K562 (cell line): ENCODE measurements around a stretch of chr2.

DNA sequence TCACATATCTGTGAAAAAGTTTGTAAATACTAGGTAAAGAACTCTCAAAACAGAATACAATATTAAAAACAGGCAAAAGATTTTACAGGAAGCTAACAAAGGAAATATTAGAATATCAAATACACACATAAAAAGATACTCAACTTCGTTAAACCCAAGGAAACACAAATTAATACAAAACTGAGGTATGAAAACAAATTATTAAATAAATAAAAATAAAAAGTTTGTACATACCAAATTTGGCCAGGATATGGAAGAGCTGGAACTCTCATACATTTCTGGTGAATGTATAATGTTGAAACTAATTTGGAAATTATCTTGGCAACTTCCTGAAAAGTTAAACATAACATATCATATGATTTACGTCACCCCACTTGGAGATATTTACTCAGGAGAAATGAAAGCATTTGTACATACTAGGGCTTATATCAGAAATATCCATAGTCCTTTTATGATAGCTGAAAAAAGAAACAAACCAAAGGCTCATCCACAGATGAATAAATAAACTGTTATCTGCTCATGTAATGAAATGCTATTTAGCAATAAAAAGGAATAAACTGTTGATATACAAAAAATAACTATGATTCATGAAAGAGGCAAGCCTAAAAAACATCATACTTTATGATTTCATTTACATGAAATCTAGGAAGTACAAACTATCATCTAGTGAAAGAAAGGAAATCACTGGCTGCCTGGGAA is 318.1 kb upstream of the NRXN1 start:
- RAMPAGE, long total RNA, result no peak
- RRBS, result no CpG with 5 or more reads among the region's 2 CpGs
PRO-cap:
- standard, result no peak
- CoPRO, capped RNA only, 2 experiments, result no peak in any of the 2 experiments
- CoPRO, capped and uncapped RNA, 2 experiments, result no peak in any of the 2 experiments
- CoPRO, uncapped RNA only, 2 experiments, result no peak in any of the 2 experiments
CAGE:
- cytosol, long polyA plus RNA, result no peak
- long polyA plus RNA, result no peak
- nucleolus, long total RNA, result no peak
- nucleus, long polyA plus RNA, result no peak

DNA sequence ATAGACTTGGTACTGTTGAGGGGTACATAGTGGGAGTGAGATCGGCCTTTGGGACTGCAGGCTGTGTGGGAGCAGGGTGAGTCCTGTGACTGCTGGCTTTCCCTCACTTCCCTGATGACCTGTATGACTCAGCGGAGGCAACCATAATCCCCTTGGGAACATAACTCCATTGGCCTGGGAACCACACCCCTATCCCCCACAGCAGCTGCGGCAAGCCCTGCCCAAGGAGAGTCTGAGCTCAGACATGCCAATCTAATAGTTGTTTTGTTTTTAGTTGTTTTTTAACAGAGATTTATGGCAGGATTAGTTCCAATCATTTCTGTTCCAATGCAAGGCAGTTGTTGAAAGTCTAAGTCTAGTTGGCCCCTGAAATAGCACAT is 414.1 kb upstream of the CHAC2 start:
- RAMPAGE, long total RNA, result no peak
- RRBS, result no CpG with 5 or more reads among the region's 3 CpGs
PRO-cap:
- standard, result no peak
- CoPRO, capped RNA only, 2 experiments, result no peak in any of the 2 experiments
- CoPRO, capped and uncapped RNA, 2 experiments, result no peak in any of the 2 experiments
- CoPRO, uncapped RNA only, 2 experiments, result no peak in any of the 2 experiments
CAGE:
- cytosol, long polyA plus RNA, result no peak
- long polyA plus RNA, result no peak
- nucleolus, long total RNA, result no peak
- nucleus, long polyA plus RNA, result no peak

GRCh38 chr2:53968897-53969775 is 1.7 kb downstream of the PSME4 start:
- RAMPAGE, long total RNA, result no peak
- RRBS, result no CpG with 5 or more reads among the region's 8 CpGs
PRO-cap:
- standard, result bidirectional peak, plus-strand start at chr2:53969502, minus-strand start at chr2:53969217
- CoPRO, capped RNA only, 2 experiments, result no peak in any of the 2 experiments
- CoPRO, capped and uncapped RNA, 2 experiments, result no peak in any of the 2 experiments
- CoPRO, uncapped RNA only, 2 experiments, result no peak in any of the 2 experiments
CAGE:
- cytosol, long polyA plus RNA, result no peak
- long polyA plus RNA, result no peak
- nucleolus, long total RNA, result no peak
- nucleus, long polyA plus RNA, result no peak

DNA sequence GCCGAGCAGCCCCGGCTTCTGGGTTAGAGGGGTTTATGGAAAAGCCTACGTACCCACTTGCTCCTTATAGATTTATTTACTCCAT is 269 bp downstream of the ACYP2 start:
- RAMPAGE, long total RNA, result no peak
- RRBS, result 0% methylated on average over 2 of the region's 3 CpGs
PRO-cap:
- standard, result no peak
- CoPRO, capped RNA only, 2 experiments, result no peak in any of the 2 experiments
- CoPRO, capped and uncapped RNA, 2 experiments, result no peak in any of the 2 experiments
- CoPRO, uncapped RNA only, 2 experiments, result no peak in any of the 2 experiments
CAGE:
- cytosol, long polyA plus RNA, result no peak
- long polyA plus RNA, result no peak
- nucleolus, long total RNA, result no peak
- nucleus, long polyA plus RNA, result no peak

DNA sequence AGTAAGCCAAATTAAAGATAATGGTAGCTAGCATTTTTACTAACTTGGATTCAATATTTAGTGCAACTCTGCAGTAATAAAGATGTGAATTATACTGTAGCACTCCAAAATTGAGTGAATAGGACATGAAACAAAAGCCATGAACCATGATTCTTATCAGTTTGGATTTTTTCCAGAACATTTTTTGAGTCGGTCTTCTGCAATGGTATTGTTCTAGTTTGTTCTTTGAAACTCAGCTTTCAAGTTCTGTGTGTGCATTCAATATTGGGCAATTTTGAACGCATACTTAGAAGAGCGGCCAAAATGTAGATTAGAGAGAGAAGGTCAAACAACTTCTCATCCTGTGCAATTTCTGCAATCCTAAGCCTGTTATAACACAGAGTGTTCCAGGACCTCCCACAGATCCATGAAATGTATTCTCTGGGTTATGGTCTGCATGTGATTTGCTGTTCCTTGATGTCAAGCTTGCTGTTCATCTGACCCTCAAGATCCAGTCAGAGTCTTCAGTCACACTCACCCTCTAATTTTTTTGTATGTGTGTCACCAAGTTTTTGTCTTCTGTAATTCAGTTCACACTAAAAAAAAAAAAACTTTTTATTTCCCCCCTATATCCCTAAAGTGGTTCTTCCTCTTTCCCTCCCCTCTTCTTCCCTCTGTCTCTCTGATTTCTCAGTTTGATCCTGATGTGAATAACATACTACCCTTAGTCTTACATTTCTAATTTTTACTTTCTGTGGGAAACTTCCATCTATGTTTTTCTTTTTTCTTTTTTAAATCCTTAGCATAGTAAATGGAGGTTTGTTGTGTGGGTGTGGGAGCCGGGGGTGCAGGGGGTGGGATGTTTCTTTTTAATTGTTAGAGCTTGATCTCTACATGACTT is 48.2 kb downstream of the TSPYL6 start:
- RAMPAGE, long total RNA, result no peak
- RRBS, result no CpG with 5 or more reads among the region's 4 CpGs
PRO-cap:
- standard, result no peak
- CoPRO, capped RNA only, 2 experiments, result no peak in any of the 2 experiments
- CoPRO, capped and uncapped RNA, 2 experiments, result no peak in any of the 2 experiments
- CoPRO, uncapped RNA only, 2 experiments, result no peak in any of the 2 experiments
CAGE:
- cytosol, long polyA plus RNA, result no peak
- long polyA plus RNA, result no peak
- nucleolus, long total RNA, result no peak
- nucleus, long polyA plus RNA, result no peak

DNA sequence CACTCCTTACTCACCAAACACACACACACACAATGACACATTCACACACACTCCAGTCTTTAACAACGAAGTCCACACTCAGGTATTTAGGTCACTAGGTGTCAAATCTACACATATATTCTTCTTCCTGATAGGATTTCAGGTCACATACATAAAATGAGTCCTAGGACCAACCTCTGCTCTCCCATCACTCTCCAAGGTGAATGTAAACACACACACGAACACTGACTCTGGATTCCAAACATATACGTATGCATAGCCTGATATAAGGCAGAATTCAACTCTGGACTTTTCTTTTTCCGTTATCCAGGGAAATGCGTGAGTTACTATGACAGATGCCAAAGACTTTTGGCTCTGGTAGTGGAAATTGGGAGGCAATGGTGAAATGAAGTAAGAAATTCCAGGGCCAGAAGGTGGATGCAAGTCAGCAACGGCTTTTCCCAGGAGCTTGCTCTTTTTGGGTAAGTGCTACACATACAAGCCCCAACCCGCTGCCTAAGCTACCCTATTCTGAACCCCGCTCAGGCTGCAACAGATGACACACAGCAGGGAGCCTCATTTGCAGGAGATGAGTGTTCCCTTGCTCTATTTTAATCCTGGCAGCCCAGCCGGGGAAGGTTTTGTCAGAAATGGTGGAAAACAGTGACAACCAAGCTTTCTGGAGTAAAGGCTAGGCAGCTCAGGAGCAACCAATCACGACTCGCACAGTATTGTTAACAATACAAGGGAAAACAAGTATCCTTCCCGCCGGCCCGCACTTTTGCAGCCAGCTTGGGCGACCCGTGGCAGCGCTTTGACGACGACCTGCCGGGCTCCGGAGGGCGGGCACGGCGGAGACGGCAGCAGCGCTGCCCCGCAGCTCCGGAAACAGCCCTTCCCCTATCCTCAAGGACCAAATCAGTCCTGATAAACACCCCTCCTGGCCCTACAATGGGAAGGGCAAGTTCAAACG is 659 bp upstream of the C2orf73 start:
- RAMPAGE, long total RNA, result no peak
- RRBS, result 4% methylated on average over 16 of the region's 29 CpGs
PRO-cap:
- standard, result no peak
- CoPRO, capped RNA only, 2 experiments, result no peak in any of the 2 experiments
- CoPRO, capped and uncapped RNA, 2 experiments, result no peak in any of the 2 experiments
- CoPRO, uncapped RNA only, 2 experiments, result no peak in any of the 2 experiments
CAGE:
- cytosol, long polyA plus RNA, result no peak
- long polyA plus RNA, result no peak
- nucleolus, long total RNA, result no peak
- nucleus, long polyA plus RNA, result no peak

DNA sequence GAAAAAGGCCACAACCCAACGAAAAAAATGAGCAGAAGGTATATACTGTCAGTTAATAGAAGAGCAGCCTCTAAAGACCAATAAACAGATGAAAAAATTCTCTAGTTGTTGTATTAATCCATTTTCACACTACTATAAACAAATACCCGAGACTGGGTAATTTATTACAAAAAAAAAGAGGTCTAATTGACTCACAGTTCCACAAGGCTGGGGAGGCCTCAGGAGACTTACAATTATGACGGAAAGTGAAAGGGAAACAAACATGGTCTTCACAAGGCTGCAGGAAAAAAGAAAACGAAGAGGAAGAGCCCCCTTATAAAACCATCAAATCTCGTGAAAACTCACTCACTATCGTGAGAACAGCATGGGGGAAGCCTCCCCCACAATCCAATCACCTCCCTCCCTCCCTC is 61.8 kb upstream of the SPTBN1 start:
- RAMPAGE, long total RNA, result no peak
- RRBS, result no CpG with 5 or more reads among the region's 6 CpGs
PRO-cap:
- standard, result no peak
- CoPRO, capped RNA only, 2 experiments, result no peak in any of the 2 experiments
- CoPRO, capped and uncapped RNA, 2 experiments, result no peak in any of the 2 experiments
- CoPRO, uncapped RNA only, 2 experiments, result no peak in any of the 2 experiments
CAGE:
- cytosol, long polyA plus RNA, result no peak
- long polyA plus RNA, result no peak
- nucleolus, long total RNA, result no peak
- nucleus, long polyA plus RNA, result no peak

DNA sequence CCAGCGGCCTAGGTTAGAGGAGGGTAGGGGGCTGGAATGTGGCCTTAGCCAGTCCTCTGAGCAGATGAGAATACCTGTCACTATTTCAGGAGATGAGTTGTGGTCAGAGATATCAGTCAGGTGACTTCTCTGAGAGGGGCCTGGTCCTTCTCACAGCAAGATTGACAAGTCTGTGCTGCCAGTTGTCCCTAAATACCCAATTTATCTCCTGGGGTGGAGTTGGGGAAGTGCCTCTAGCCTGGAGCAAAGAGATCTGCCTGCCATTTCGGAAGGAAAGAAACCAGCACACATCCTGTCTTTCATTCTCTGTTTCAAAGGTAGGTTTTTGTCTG is 13.5 kb downstream of the SPTBN1 start:
- RAMPAGE, long total RNA, result no peak
- RRBS, result no CpG with 5 or more reads among the region's 2 CpGs
PRO-cap:
- standard, result no peak
- CoPRO, capped RNA only, 2 experiments, result no peak in any of the 2 experiments
- CoPRO, capped and uncapped RNA, 2 experiments, result no peak in any of the 2 experiments
- CoPRO, uncapped RNA only, 2 experiments, result no peak in any of the 2 experiments
CAGE:
- cytosol, long polyA plus RNA, result no peak
- long polyA plus RNA, result no peak
- nucleolus, long total RNA, result no peak
- nucleus, long polyA plus RNA, result no peak

- RAMPAGE, long total RNA, result start-site peak on the plus strand at chr2:54558376-54558422, 584 and 542 reads in 2 replicates
- RRBS, result under 1% methylated on average over 23 of the region's 63 CpGs
PRO-cap:
- standard, result bidirectional peak, plus-strand start at chr2:54558147, minus-strand start at chr2:54558070; bidirectional peak, plus-strand start at chr2:54558362, minus-strand start at chr2:54558305; bidirectional peak, plus-strand start at chr2:54558652, minus-strand start at chr2:54558663
- CoPRO, capped RNA only, 2 experiments, result peak in 2 of 2 experiments; most common plus-strand start chr2:54558362 (in 2); most common minus-strand start chr2:54558266 (in 1)
- CoPRO, capped and uncapped RNA, 2 experiments, result peak in 2 of 2 experiments; most common plus-strand start chr2:54558360 (in 2); most common minus-strand start chr2:54558305 (in 2)
- CoPRO, uncapped RNA only, 2 experiments, result peak in 2 of 2 experiments; most common plus-strand start chr2:54558516 (in 1); most common minus-strand start chr2:54558223 (in 1)
CAGE:
- cytosol, long polyA plus RNA, result start-site peak on the plus strand at chr2:54558370-54558431, 364 and 386 reads in 2 replicates
- long polyA plus RNA, result start-site peak on the plus strand at chr2:54558377-54558448, 460 and 364 reads in 2 replicates
- nucleolus, long total RNA, result no peak
- nucleus, long polyA plus RNA, result start-site peak on the plus strand at chr2:54558351-54558550, 2,559 and 651 reads in 2 replicates
Measured at GRCh38 chr2:54558122-54558933, 102.2 kb downstream of the SPTBN1 start.

DNA sequence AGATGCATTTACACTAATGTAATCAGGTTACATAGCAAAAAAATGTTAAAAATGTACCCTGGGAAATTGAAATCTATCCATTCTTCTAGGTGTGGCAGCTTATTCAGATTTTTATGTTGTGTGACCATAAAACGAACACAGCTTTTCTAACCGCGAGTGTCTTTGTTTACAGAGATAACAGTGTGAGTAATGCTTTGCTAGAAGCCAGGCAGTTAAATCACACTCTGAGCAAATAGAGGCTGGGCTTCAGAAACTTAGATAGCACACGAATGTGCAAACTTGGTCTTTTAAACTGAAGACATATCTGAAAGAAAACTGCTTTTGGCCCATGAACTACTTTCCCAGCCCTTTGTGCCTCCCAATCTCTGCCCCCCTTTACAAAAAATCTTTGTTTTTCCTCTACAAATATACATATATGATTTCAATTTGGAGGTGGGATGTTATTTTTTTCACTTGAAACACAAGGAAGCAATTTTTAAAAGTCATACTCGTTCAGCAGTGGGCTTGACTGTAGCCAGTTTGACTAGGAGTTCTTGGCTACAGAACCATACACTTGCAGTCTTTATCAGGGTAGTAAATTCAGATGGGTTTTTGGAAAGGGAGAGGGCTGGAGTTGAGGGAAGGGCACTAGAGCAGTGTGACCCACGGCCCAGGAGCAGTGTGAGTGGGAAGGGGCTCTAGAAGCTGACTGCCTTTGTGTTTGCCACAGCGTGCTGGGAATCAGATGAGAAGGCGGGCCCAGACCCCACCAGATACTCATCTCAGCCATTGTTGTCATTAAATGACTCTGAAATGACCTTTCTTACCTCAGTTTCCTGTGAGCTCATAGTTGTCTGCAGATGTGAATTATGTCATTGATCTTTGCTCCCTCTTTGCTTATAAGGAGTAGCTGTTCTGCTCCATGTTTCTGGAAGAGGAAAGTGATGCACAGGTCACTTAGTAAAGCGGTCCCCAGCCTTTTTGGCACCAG is 116.4 kb downstream of the SPTBN1 start:
- RAMPAGE, long total RNA, result no peak
- RRBS, result no CpG with 5 or more reads among the region's 9 CpGs
PRO-cap:
- standard, result no peak
- CoPRO, capped RNA only, 2 experiments, result no peak in any of the 2 experiments
- CoPRO, capped and uncapped RNA, 2 experiments, result no peak in any of the 2 experiments
- CoPRO, uncapped RNA only, 2 experiments, result peak in 2 of 2 experiments; most common plus-strand start position 154 of the sequence (in 1); most common minus-strand start position 117 of the sequence (in 1)
CAGE:
- cytosol, long polyA plus RNA, result no peak
- long polyA plus RNA, result no peak
- nucleolus, long total RNA, result no peak
- nucleus, long polyA plus RNA, result no peak

GRCh38 chr2:54579270-54580457 is 123.5 kb downstream of the SPTBN1 start:
- RAMPAGE, long total RNA, result no peak
- RRBS, result 89% methylated on average over 2 of the region's 12 CpGs
PRO-cap:
- standard, result no peak
- CoPRO, capped RNA only, 2 experiments, result no peak in any of the 2 experiments
- CoPRO, capped and uncapped RNA, 2 experiments, result no peak in any of the 2 experiments
- CoPRO, uncapped RNA only, 2 experiments, result no peak in any of the 2 experiments
CAGE:
- cytosol, long polyA plus RNA, result no peak
- long polyA plus RNA, result no peak
- nucleolus, long total RNA, result no peak
- nucleus, long polyA plus RNA, result no peak

- RAMPAGE, long total RNA, result no peak
- RRBS, result no CpG with 5 or more reads among the region's 7 CpGs
PRO-cap:
- standard, result no peak
- CoPRO, capped RNA only, 2 experiments, result peak in 1 of 2 experiments; most common plus-strand start chr2:54600271 (in 1); most common minus-strand start chr2:54600195 (in 1)
- CoPRO, capped and uncapped RNA, 2 experiments, result no peak in any of the 2 experiments
- CoPRO, uncapped RNA only, 2 experiments, result no peak in any of the 2 experiments
CAGE:
- cytosol, long polyA plus RNA, result no peak
- long polyA plus RNA, result no peak
- nucleolus, long total RNA, result no peak
- nucleus, long polyA plus RNA, result no peak
Measured at GRCh38 chr2:54599759-54600482, 123.5 kb upstream of the EML6 start.

GRCh38 chr2:54618246-54618569 is 105.3 kb upstream of the EML6 start:
- RAMPAGE, long total RNA, result no peak
- RRBS, result no CpG with 5 or more reads among the region's 3 CpGs
PRO-cap:
- standard, result no peak
- CoPRO, capped RNA only, 2 experiments, result no peak in any of the 2 experiments
- CoPRO, capped and uncapped RNA, 2 experiments, result no peak in any of the 2 experiments
- CoPRO, uncapped RNA only, 2 experiments, result no peak in any of the 2 experiments
CAGE:
- cytosol, long polyA plus RNA, result no peak
- long polyA plus RNA, result no peak
- nucleolus, long total RNA, result no peak
- nucleus, long polyA plus RNA, result no peak

DNA sequence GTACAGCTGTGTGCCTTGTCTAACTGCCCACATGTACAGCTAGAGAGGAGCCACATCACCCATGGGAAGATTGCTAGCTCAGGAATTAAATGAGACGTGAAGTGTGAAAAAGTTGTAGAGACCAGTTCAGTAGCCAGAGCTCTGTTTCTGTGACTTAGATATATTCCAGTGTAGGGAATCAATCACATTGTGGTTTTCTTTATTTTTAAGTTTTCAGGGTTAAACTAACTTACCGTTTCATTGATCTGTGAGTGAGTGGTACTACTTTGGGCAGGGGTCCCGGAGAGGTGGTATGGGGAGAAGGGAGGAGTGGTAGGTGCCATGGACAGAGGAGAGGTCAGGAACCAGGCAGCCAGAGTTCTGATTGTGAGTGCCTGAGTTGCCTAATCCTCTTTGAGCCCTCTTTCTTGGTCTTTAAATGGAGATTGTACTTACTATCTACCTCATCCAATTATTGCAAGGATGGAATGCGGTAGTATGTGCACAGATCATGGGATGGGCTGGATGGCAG is 97.1 kb upstream of the EML6 start:
- RAMPAGE, long total RNA, result no peak
- RRBS, result no CpG with 5 or more reads among the region's 4 CpGs
PRO-cap:
- standard, result no peak
- CoPRO, capped RNA only, 2 experiments, result no peak in any of the 2 experiments
- CoPRO, capped and uncapped RNA, 2 experiments, result no peak in any of the 2 experiments
- CoPRO, uncapped RNA only, 2 experiments, result no peak in any of the 2 experiments
CAGE:
- cytosol, long polyA plus RNA, result no peak
- long polyA plus RNA, result no peak
- nucleolus, long total RNA, result no peak
- nucleus, long polyA plus RNA, result no peak

GRCh38 chr2:54637585-54638026 is 85.9 kb upstream of the EML6 start:
- RAMPAGE, long total RNA, result no peak
- RRBS, result no CpG with 5 or more reads among the region's 3 CpGs
PRO-cap:
- standard, result no peak
- CoPRO, capped RNA only, 2 experiments, result no peak in any of the 2 experiments
- CoPRO, capped and uncapped RNA, 2 experiments, result no peak in any of the 2 experiments
- CoPRO, uncapped RNA only, 2 experiments, result no peak in any of the 2 experiments
CAGE:
- cytosol, long polyA plus RNA, result no peak
- long polyA plus RNA, result no peak
- nucleolus, long total RNA, result no peak
- nucleus, long polyA plus RNA, result no peak

- RAMPAGE, long total RNA, result no peak
- RRBS, result no CpG with 5 or more reads among the region's 9 CpGs
PRO-cap:
- standard, result no peak
- CoPRO, capped RNA only, 2 experiments, result no peak in any of the 2 experiments
- CoPRO, capped and uncapped RNA, 2 experiments, result no peak in any of the 2 experiments
- CoPRO, uncapped RNA only, 2 experiments, result no peak in any of the 2 experiments
CAGE:
- cytosol, long polyA plus RNA, result no peak
- long polyA plus RNA, result no peak
- nucleolus, long total RNA, result no peak
- nucleus, long polyA plus RNA, result no peak
Measured at GRCh38 chr2:54648841-54649244, 74.6 kb upstream of the EML6 start.

DNA sequence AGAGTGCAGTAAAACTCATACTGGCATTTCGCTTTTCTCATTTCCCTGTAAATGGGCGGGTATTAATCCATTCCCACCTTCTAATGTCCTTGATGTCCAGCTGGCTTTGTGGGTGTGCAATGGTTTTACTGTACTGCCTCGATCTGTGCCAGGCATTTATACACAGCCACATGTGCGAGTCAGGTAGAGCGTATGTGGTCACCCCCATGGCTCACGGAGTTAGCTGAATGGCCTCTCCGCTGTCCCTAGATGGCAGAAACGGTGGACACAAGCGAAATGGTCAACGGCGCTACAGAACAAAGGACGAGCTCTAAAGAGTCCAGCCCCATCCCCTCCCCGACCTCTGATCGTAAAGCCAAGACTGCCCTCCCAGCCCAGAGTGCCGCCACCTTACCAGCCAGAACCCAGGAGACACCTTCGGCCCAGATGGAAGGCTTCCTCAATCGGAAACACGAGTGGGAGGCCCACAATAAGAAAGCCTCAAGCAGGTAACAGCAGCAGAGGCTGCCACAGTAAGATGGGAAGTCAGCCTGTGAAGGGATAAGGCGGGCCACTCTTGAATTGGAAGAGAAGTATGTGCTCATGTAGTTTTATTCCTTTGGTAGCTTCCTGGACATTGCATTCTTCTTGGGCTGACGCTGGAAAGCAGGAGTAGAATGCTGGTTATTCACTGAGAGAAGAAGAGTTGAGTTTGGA is 59.1 kb upstream of the EML6 start:
- RAMPAGE, long total RNA, result no peak
- RRBS, result no CpG with 5 or more reads among the region's 20 CpGs
PRO-cap:
- standard, result no peak
- CoPRO, capped RNA only, 2 experiments, result no peak in any of the 2 experiments
- CoPRO, capped and uncapped RNA, 2 experiments, result no peak in any of the 2 experiments
- CoPRO, uncapped RNA only, 2 experiments, result peak in 1 of 2 experiments; most common plus-strand start position 274 of the sequence (in 1)
CAGE:
- cytosol, long polyA plus RNA, result no peak
- long polyA plus RNA, result no peak
- nucleolus, long total RNA, result no peak
- nucleus, long polyA plus RNA, result no peak

GRCh38 chr2:54668639-54669320 is 54.7 kb upstream of the EML6 start:
- RAMPAGE, long total RNA, result no peak
- RRBS, result no CpG with 5 or more reads among the region's 9 CpGs
PRO-cap:
- standard, result no peak
- CoPRO, capped RNA only, 2 experiments, result no peak in any of the 2 experiments
- CoPRO, capped and uncapped RNA, 2 experiments, result no peak in any of the 2 experiments
- CoPRO, uncapped RNA only, 2 experiments, result peak in 1 of 2 experiments; most common plus-strand start chr2:54668949 (in 1)
CAGE:
- cytosol, long polyA plus RNA, result no peak
- long polyA plus RNA, result no peak
- nucleolus, long total RNA, result no peak
- nucleus, long polyA plus RNA, result no peak